CD14-positive monocyte (primary cell): ENCODE results near the gene IGFALS.

GRCh38 chr16:996568-997180 lies 15.1 kb downstream of the SOX8 start:
- CAGE, long polyA plus RNA = no peak

- CAGE, long polyA plus RNA = no peak
These were observed 4.5 kb downstream of the SSTR5 start for GRCh38 chr16:1076925-1077639.

DNA sequence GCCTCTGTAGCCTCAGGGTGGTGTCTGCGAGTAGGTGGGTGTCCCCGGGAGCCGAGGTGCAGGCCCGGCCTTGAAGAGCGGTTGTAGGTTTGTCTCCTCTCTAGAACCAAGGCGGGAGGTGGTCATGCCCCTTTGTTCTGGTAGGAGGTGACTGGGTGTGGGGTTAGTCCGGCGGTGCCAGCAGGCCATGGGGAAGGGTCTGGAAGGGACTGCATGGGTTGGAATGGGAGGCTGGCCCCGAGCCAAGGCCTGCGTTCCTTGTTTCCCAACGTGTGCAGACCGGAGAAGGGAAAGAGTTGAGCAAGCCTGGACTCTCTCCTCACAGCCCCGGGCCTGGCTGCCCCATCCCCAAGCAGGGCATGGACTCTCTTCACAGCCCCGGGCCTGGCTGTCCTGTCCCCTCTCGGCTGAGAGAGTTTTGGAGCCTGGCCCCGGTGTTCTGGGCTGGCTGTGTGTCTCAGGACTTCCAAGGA lies 2.4 kb downstream of the CACNA1H start:
- CAGE, long polyA plus RNA = no peak

DNA sequence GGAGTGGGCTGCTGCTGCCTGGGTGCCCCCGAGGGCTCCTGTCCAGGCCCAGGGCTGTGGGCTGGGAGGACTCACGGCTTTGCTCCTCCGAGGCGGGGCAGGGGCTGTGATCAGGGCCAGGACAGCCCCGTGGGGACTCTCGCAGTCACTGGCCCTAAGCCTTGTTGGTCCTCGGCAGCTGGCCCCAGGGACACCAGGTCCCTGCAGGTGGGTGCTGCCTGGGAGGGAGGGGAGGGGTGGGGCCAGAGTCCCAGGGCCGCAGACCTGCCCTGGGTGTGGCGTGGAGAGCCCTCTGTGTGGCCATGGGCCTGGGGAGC lies 19.8 kb downstream of the CACNA1H start:
- CAGE, long polyA plus RNA = no peak

DNA sequence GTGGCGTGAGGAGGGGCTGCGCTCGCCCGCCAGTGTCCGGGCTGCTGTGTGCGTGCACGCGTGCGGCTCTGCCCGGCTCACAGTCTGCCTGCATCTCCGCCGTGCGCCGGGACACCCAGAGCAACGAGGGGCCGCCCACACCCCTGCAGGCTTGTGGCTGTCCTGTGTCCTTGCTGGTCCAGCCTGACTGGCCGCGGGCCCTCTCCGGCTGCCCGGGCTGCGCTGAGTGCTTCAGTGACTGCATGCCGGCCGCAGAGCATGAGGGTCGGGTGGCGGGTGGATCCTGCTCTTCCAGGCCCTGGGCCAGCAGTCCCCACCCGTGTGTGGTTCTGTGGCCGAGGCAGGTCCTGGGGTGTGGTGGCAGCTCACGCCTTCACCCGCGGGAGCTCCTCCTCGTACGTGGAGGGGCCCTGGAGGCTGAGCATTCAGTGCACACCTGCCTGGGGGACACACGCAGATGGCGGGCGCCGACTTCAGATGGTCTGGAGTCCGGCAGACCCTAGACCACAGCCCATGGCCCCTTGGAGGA lies 12.3 kb downstream of the TPSG1 start:
- CAGE, long polyA plus RNA = no peak

GRCh38 chr16:1258987-1259400 lies 3.1 kb downstream of the TPSD1 start:
- CAGE, long polyA plus RNA = no peak

- CAGE, long polyA plus RNA = start-site peak on the minus strand at chr16:1320485-1320504, 8 and 19 reads in 2 replicates
These were observed 10.9 kb downstream of the UBE2I start for GRCh38 chr16:1320239-1320848.

- CAGE, long polyA plus RNA = no peak
These were observed 7.6 kb upstream of the BAIAP3 start for GRCh38 chr16:1325672-1326457.

GRCh38 chr16:1343174-1343601 lies 8.5 kb downstream of the TSR3 start:
- CAGE, long polyA plus RNA = no peak

DNA sequence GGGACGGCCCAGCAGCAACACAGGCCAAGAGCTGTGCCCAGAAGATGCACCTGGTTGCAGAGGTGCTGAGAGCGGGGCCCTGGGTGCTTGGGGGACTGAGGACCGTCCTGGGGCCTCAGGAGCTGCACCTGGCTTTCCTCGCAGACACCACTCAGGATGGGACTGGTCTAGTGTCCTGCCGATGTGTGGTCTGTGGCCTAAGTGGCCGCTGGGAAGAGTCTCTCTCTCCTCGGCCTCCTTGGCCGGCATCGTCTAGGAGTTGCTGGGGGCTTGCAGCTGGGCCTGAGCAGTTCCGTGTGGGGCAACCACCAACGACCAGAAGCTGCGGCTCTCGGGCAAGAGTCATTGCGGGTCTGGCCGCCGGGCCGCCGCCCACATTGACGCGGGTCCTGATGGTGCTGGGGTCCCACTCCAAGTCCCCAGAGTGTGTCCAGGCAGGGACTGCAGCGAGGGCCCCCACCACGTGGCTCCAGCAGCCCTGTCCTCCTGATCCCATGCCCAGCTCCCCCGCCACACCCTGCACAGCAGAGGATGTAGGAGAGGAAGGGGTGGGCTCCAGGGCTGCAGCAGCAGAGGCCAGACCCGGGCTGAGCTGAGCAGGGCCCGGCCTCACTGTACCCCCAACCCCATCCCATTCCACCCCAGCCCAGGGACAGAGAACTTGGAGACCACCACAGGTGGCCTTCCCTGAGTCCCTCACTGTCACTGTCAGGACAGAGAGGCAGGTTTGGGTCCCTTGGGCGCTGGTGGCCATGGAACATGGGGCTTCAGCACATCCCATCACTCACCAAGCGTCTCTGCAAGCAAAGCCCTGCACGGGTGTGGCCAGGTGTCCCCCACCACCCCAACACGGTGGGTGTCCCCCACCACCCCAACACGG lies 30.9 kb downstream of the UNKL start:
- CAGE, long polyA plus RNA = no peak

- CAGE, long polyA plus RNA = no peak
These were observed 622 bp downstream of the CLCN7 start for GRCh38 chr16:1473941-1474870.

GRCh38 chr16:1531929-1533091 lies 1.2 kb upstream of the TMEM204 start:
- CAGE, long polyA plus RNA = no peak

- CAGE, long polyA plus RNA = no peak
These were observed 27.2 kb upstream of the JPT2 start for GRCh38 chr16:1650817-1651308.

GRCh38 chr16:1699008-1699849 lies 6.8 kb upstream of the MAPK8IP3 start:
- CAGE, long polyA plus RNA = no peak

DNA sequence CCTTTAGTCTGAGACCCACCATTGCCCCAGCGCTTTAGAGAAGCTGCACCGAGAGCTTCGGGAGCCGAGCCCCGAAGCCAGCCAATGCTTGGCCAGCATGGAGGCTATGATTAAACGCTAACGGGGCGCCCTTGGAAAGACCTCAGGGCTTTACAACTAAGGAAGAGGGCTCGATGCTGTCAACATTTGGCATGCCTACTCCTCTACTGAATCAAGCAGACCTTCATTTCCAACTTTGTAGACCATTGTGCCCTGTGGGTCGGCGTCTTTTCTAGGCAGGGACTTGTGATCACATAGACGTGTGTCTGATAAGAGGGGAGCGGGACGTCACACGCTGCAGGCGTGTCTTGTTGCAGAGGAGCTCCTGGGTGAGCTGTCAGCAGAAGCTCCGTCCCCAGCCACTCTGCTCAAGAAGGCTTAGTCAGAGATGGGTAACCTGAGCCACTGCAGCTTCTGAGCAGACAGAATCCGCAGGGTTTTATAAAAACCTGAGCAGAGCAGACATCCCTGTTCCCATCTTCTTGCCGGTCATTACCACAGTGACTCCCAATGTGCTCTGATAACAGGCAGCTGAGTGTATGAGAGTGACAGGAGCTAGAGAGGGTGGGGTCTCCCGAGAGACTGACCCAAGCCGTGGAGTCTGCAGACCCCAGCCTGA lies 2.8 kb downstream of the MAPK8IP3 start:
- CAGE, long polyA plus RNA = no peak

DNA sequence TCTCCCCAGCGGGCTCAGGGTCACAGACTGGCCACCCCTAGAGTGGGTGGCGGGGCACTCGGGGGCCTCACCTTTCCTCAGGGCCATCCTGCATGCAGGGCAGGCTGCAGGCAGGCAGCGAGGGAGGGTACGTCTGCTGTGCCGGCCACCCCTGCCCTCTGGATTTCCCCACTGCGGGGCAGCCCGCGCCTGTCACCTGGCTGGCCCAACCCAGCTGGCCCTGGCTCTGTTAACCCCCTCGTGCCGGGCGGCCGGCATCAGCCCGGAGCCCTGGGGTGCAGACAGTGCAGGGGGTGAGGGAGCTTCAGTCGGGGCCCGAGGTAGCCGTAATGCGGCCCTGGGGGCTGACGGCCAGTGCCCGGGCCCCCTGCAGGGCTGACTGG lies at the start of gene IGFALS:
TSS of gene IGFALS (minus strand) at position 140 of the 383 bp plus-strand sequence.
- CAGE, long polyA plus RNA = no peak

GRCh38 chr16:1884102-1884848 lies 12.3 kb upstream of the MEIOB start:
- CAGE, long polyA plus RNA = no peak

GRCh38 chr16:1904567-1905106 lies 13.6 kb downstream of the HS3ST6 start:
- CAGE, long polyA plus RNA = no peak

GRCh38 chr16:1917839-1918224 lies 383 bp downstream of the HS3ST6 start:
- CAGE, long polyA plus RNA = no peak

DNA sequence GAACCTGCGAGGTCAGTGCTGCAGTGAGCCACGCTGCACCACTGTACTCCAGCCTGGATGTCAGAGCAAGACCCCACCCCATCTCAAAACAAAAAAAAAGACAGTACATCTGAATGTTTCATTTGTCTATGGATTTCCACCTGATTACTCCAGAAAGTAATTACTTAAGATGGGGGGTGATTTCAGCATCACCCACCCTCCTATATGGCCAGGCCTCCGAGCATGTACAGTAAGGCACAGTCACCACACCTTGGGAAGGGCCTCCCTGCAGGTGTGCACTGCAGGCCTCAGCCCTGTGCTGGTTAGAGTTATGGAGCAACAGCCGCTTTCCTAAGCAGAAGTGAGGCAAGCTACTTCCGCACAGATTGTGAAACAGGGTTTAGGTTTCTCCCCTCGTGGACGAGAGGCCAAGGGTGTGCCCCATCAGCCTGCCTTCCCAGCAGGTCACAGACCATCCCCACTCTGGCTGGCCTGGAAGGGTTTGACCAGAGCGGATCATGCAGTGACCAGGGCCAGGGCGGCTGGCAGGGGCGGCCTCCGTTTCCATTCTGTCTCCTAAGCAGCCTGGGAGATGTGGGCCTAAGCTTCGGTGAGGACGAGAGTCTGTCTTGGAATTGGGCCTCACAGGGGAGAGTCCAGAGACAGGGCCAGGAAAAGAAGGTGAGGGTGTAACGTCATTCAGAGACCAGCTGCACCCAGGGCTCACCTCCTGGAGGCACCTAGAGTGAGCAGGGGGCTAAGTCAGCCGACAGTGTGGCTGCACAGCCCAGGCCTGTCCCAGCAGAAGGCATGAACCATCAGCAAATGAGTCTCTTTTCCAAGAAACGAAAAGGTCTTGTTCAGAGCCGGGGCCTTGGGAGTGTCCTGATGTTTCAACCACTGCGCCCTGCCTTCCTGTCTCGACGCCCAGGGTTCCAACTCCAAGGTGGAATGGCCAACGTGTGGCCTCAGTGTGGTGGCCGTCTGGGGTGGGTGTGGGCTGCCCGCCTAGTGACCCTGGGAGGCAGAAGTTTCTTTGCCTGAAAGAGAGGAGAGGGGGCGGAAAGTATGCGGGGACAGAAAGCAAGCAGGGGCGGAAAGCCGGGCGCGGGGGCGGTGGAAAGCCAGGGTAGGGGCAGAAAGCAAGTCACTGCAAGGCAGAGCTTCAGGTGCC lies 4.5 kb downstream of the MSRB1 start:
- CAGE, long polyA plus RNA = start-site peak on the plus strand centred at position 581 of the sequence, 208 bp wide, 37 and 117 reads in 2 replicates